T47D (cell line): ENCODE measurements around a stretch of chr1.

DNA sequence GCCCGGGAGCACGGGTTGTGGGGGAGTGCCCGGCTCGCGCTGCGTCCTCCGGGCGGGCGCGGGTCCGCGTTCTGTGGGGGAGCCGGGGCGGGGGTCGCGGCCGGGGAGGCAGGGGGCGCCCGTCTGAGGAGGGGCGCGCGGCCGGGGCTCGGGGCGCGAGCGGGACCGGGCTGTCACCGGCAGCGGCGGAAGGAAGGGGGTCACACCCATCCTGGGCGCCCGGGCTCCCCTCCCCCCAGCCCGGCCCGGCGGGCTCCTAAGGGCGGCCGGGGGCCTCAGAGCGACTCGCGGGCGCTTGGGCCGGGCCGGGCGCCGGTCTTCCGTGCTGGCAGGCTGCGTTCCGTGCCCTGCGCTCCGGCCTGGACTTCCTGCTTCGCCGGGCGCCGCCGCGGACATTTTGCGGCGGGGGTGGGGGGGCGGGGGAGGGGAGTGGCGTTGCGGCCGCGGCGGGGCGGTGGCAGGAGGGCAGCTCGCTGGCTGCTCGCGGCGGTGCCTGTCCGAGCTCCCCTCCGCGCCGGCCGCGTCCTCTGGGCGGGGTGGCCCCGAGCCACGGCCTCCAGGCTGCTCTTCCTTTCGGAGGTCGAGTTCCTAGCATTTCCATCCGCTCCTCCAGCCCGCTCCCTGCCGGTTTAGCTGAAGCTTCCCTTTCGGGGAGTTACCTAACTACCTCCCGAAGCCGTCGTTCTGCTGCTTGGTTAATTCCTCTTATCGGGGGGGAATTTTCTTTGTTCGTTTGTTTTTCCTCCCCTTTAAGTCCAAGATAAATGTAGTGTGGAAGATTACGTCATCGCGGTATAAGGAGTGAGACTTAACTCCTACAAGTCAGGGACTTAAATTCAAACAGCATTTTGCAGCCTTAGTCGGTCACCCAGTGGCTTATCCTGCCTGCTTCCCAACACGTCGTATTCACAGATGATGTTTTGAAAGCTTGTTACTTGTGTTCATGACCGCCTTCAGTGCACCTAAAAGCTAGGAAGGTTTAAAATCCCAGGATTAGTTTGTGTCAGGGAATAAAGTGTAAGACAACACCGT lies 662 bp downstream of the CDC42 start:
- RRBS = 2% methylated on average over 26 of the region's 98 CpGs

GRCh38 chr1:22089716-22090391 lies 37.3 kb downstream of the CDC42 start:
- RRBS = 80% methylated on average over 1 of the region's 7 CpGs

- RRBS = no CpG with 5 or more reads among the region's 2 CpGs
Measured at GRCh38 chr1:22105561-22105981, 37.3 kb downstream of the WNT4 start.

GRCh38 chr1:22259852-22260117 lies 116.9 kb upstream of the WNT4 start:
- RRBS = no CpG with 5 or more reads among the region's 5 CpGs

GRCh38 chr1:22262496-22262985 lies 119.6 kb upstream of the WNT4 start:
- RRBS = no CpG with 5 or more reads among the region's 9 CpGs

DNA sequence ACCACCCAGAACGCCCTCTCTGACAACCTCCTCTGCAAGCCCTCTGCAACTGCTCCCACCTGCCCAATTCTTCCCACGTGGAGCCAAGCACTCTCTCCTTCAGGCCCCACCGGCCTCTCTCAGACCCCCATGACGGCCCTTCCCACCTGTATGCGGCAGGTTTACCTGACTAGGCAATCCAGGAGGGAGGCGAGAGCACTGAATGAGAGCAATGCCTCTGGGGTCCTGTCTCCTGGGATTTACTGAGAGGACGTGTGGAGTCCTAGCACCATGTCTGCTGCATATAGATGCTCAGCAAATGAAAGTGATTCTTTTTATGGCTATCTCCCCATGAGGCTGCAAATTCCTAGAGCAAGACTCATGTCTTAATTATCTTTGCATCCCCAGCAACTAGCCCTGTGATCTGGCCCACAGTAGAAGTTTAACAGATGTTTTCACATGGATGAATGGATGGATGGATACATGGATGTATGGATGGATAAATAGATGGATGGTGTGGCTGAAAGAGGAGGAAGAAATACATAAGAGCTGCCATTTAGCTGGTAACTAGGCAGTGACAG lies 32.9 kb upstream of the ZBTB40 start:
- RRBS = no CpG with 5 or more reads among the region's 7 CpGs

DNA sequence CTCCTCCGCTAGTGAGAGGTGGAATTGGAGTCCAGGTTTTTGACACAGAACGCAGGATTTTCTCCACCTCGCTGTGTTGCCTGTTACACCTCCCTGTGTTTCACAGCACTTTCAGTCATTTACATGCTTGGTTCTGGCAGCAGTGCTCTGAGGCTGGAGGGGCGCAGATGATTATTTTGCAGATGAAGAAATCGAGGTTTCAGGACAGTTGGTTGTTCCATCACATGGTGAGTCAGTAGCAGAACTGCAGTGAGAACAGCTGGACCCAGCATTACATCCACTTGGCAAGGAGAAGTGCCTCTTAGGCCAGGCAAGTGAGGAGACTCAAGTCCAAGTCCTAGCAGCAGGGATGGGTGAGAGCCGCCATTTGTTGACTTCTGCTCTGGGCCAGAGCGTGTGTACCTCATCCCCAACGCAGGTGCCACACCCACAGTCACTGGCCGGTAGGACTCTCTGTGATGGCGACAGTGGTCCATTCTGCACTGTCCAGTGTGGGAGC lies 26.8 kb upstream of the EPHA8 start:
- RRBS = no CpG with 5 or more reads among the region's 10 CpGs

GRCh38 chr1:22557316-22557925 lies 5.9 kb upstream of the EPHA8 start:
- RRBS = no CpG with 5 or more reads among the region's 7 CpGs

- RRBS = 77% methylated on average over 3 of the region's 13 CpGs
Measured at GRCh38 chr1:22796129-22797059, 85.8 kb downstream of the EPHB2 start.

GRCh38 chr1:22826413-22827463 lies 116.1 kb downstream of the EPHB2 start:
- RRBS = no CpG with 5 or more reads among the region's 16 CpGs

DNA sequence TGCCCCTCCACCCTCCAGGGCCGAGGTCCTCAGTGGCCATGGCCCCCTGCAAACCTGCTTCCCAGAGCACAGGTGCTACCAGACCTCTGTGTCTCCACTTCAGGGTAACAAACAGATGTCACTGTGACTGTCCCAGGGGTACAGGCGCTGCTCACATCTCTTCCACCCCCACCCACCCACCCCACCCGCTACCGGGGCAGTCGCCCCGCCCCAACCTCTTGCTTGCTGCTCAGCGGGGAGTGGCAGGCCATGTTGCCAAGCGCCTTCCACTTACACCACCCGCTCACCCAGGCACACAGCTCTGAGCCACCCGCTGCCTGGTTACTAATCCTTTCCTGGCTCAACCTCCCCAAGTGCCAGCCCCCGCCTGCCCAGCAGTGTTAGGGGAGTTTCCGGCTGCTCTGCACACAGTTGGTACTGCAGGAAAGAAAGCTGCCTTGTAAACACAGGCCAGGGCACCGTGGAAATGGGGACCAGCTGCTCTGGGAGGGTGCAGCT lies 56.3 kb downstream of the LACTBL1 start:
- RRBS = no CpG with 5 or more reads among the region's 13 CpGs

- RRBS = no CpG with 5 or more reads among the region's 4 CpGs
Measured at GRCh38 chr1:22976300-22976691, 3.6 kb upstream of the LACTBL1 start.

DNA sequence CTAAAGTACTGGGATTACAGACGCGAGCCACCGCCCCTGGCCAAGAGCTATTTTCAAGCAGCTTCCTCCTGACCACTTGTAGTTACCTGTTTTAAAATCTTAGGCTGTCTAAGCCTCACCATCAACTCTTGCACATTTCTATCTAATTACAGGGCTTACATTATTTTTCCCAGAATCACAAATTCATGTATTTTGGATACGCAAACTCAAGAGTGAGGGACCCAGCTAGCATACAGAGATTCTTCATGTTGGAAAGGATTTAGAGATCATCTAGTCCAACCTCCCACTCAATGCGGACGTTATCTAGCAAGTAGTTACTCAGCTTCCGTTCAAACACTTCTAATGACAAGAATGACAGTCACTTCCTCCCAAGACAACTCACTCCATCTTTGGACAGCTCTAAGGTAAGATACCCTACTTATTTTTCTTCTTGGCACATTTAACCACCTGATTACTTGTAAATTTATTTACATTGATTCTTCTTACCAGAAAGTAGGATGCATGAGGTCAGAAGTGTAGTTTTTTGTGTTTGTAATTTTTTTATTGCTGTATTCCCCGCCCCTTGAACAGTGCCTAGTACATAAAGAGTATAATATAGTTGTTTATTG lies 84.0 kb downstream of the KDM1A start:
- RRBS = no CpG with 5 or more reads among the region's 8 CpGs

DNA sequence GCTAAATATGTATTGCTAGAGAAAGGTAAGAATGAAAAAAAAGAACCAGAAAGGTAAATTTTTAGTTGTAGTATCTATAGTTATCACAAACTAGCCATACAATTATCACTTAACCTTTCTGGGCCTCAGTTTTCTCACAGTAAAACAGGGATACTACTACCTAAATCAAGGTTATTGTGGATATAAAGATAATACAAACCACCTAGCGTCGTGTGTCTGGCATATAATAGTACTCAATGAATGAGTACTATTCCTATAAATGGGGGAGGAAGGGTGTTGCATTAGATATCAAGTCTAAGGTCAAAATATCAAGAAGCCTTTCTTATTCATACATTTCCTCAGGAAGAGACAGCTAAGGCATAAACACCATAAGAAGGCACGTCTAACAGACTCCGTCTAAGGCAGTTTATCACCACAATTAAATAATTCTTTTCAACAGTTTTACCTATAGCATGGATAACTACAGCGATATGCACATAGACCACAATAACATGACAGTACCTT lies 53.3 kb downstream of the HNRNPR start:
- RRBS = no CpG with 5 or more reads among the region's 5 CpGs

- RRBS = no CpG with 5 or more reads among the region's 11 CpGs
Measured at GRCh38 chr1:23366484-23367224, 3.0 kb downstream of the ZNF436 start.

DNA sequence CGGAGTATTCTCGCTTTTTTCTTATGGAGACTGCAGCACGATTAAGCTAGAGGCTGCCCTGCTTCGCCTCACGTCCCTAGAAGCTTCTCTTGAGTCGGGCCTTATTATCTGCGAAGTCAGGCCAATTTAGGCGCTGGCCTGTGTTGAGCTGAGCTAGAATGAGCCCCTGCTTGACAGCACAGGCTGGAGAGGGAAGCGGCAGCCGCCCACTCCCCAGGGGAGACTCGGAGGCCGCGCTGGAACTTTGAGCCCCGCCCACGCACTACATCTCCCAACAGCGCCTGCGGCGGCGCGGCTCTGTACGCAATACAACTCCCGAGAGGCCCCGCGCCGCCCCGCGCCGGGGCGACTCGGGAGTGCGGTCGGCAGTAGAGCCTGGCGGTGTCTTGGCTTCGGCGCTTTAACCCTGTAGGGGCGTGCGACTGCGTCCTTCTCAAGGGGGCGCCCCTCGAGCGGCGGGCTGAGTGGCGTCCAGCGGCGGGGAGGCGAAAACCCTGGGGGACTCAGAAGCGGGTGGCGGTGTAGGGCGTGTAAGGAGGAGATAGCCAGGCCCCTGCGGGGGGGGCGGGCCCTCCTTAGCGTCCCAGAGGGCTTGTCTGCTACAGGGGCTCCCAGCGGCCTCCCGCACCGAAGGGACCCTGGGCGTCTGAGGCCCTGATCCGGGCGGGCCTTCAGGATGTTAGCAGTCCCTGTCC lies 867 bp downstream of the ZNF436 start:
- RRBS = no CpG with 5 or more reads among the region's 58 CpGs

GRCh38 chr1:23395204-23395559 lies 25.5 kb upstream of the ZNF436 start:
- RRBS = no CpG with 5 or more reads among the region's 5 CpGs

DNA sequence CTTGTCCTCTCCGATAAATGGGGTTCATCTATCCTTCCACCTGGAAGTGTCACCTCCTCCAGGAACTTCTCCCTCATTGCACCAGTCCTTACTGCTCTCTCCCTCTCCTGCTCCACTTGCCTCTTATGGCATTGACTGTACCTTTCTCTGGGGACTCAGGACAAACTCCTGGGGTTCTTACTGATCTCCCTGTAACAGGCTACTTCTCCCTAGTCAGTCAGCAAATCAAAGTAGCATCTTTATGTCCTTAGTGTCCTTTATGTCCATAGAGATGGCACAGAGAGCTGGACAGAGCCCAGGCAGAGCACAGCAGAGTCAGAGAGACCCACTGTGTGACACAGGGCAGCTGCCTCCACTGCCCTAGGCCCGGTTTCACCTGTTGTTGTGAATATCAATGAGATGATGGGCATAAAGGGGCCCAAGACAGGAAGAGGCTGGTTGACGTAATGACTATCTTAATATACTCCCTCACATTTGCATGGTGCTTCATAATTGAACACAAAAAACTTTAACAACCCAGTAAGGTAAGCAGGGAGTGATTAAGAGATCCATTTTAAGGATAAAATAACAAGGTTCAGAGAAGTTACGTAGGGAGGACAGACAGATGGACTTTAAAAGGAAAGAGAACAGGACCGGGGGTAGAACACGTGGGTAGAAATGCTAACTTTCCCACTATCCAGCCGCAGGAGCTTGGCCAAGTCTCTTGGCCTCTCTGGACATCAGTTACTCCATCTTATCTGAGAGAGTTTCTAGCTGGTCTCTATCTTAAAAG lies 3.4 kb downstream of the ASAP3 start:
- RRBS = no CpG with 5 or more reads among the region's 7 CpGs

GRCh38 chr1:23555690-23555922 lies 3.7 kb downstream of the ID3 start:
- RRBS = no CpG with 5 or more reads among the region's 2 CpGs

GRCh38 chr1:23626843-23627705 lies 64.5 kb upstream of the RPL11 start:
- RRBS = no CpG with 5 or more reads among the region's 22 CpGs